ENCODE measurements around the genes NFATC3 and COG8.

DNA sequence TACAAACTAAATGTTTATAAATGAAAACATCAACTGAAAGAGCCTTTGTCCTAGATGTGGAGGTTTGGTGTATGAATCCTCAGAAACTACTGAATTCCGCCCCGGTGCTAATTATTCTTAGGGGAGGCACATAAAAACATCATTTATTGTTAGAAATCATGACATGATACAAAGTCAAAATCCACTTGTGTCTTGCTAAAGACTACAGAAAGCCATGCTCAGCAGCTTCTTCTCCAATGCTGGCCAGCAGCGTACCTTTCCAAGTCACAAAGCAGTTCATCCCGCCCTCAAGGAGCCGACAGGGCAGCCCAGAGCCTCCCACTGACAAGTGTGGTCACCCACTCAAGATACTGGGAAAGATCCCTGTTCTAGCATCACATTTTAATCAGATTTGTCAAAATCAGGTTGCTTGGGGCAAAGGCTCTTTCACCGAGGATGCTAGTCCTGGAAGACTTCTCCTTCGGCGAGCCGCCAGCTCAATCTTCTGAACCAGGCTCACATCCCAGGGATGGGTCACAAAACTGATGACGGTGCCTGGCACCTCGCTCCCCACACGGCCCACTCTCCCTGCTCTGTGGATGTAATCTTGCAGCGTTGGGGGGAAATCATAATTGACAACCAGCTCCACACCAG, 1.7 kb downstream of the DDX28 start:
- RRBS, result no CpG with 5 or more reads among the region's 13 CpGs

DNA sequence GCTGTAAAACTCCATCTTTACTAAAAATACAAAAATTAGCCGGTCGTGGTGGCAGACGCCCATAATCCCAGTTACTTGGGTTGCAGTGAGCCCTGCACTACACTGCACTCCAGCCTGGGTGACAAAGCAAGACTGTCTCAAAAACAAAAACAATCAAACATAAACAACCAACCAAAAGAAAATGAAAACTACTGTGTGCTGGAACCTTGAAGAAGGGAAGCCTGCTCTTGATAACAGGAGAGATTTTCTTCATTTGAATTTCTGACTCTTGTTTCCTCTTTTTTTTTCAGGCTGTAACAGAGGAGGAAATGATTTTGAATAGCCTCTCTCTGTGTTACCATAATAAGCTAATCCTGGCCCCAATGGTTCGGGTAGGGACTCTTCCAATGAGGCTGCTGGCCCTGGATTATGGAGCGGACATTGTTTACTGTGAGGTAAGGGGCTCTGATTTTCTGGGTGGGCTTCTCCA, 14.7 kb downstream of the DUS2 start:
- RRBS, result no CpG with 5 or more reads among the region's 5 CpGs

DNA sequence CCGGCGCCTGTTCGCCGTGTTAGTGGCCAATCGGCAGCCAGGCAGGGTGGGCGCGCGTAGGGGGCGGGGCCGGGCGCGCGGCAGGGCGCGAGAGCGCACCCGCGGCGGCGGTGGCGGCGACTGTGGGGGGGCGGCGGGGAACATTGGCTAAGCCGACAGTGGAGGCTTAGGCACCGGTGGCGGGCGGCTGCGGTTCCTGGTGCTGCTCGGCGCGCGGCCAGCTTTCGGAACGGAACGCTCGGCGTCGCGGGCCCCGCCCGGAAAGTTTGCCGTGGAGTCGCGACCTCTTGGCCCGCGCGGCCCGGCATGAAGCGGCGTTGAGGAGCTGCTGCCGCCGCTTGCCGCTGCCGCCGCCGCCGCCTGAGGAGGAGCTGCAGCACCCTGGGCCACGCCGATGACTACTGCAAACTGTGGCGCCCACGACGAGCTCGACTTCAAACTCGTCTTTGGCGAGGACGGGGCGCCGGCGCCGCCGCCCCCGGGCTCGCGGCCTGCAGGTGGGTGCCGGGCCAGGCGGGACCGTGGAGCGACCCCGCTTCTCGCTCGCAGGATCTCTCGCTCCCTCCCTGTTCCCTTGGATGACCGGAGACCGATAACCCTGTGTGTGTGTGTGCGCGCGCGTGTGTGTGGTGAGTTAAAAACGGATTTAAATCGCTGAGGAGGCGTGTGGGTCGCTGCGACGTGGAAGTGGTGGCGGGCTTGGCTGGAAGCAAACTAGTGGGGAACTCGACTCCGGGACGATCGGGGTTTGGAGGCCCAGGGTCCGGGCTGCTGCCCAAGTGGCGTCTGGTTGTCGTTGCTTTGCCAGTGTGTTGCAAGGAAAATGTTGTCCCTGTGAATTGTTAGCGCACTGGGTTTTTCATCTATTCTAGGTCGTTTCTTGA, at the start of gene NFATC3:
Gene NFATC3 (plus strand): TSS at position 83 of the 884 bp plus-strand sequence.
- RRBS, result 1% methylated on average over 47 of the region's 105 CpGs

DNA sequence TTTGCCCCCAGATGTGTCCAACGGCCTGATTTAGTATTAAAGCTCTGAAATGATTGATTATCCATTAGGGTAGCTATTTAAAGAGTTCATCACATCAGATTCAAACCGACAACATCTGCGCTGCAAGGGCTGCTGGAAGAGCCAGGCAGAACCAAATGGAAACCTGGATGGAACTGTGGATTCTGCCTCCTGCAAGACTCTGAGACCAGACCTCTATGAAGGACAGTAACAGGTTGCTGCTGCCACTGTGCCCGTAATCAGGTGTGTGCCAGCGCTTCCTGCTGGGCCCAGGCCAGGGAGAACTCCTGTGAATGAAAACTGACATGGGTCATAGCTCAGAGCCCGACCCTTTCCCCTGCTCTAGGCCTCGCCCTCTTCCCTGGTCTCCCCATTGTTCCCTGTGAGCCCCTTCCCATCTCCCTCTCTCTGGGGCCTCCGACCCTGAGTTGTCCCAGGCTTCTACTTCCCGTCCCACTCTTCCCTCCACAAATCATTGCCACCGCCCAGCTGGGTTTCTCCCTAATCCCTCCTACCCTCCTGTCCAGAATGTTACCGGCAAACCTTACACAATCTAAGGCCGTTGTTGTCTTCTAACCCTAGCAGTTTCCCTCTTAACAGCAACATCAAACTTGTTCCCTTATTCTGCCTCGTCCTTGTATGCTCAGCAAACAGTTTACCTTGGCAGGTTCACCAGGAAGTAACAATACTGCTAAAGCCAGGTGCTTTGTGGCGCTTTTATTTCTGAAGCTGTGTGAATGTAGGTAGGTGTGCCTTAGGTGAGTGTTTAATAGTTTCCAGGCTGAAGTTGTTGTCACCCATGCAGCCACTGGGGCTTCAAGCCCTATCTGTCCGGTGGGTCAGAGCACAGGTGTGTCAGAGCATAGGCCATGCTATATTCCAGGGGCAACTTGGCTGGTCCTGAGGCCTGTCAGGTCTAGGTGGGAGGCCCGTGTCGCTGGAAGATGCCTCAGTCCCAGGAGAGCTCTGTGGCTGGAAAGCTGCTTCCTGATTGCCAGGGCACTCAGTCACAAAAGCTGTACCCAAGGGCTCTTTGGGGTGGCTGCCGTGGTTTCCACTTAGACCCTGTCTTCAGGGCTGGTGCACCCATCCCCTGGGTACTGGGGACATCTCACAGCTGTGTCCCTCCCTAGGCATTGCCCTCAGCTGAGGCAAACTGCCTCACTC, 32.0 kb downstream of the SMPD3 start:
- RRBS, result no CpG with 5 or more reads among the region's 18 CpGs

DNA sequence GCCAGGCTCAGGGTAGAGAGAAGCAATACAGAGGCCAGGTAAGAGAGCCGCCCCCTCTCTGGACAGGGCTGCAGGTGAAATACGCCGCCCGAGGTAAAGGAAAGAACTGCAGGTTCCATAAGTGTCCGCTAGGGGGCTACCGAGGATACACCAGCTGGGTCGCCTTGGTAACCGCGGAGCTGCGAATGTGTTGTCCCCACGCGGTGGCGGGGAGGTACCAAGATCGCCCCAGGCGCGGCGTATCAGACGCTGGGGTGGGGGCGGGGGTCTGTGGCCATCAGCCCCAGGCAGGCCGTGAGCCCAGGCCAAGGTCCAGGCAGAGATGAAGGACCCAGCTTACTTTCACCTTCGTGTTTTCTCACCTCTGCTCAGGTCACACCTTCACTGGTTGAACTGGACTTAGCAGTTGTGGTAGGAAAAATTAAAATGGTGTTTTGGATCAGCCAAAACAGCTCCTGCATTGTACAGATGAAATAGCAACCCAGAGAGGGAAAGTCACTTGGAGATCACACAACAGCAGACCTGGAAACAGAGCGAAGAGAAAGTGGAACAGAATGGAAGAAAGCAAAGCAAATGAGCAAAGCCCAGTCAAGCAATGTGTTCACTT, 18.3 kb upstream of the ZFP90 start:
- RRBS, result no CpG with 5 or more reads among the region's 22 CpGs

GRCh38 chr16:68636669-68637020, 8.5 kb upstream of the CDH3 start:
- RRBS, result no CpG with 5 or more reads among the region's 3 CpGs

GRCh38 chr16:68742351-68742625, 5.2 kb downstream of the CDH1 start:
- RRBS, result no CpG with 5 or more reads among the region's 8 CpGs

DNA sequence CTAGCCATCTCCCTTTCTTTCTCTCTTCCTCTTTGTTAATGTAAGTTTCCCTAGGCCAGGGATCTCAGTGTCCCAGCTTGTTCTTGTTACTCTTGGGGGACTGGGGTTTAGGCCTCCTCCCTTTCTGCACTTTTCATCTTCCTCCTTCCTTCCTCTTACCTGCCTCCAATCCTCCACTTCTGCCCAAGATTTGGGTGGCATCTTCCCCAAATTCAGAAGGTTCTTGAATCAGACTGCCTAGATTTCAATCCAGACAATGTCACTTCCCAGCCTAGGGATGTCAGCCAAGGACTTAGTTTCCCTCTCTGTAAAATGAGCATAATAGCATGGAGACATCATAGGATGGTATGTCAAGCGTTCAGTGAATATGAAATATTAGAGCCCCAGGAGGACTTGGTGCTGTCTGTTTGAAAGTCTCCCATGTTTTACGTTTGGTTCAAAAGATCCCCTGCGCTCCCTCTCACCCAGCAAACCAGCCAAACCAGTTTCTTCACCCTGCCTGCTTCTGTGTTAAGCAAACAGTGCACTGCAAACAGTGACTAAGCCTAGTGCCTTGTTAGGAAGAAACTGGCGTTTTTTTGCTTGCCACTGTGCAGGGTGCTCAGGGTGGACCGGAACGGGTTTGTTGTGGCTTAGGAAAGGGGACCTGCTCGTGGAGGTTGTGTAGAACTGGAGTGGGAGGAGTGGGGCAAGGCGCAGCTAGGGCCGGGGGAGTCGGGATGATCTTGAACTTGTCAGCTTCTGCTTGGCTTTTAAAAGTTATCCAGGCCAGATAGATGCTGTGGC, 7.5 kb downstream of the CDH1 start:
- RRBS, result 27% methylated on average over 4 of the region's 10 CpGs

DNA sequence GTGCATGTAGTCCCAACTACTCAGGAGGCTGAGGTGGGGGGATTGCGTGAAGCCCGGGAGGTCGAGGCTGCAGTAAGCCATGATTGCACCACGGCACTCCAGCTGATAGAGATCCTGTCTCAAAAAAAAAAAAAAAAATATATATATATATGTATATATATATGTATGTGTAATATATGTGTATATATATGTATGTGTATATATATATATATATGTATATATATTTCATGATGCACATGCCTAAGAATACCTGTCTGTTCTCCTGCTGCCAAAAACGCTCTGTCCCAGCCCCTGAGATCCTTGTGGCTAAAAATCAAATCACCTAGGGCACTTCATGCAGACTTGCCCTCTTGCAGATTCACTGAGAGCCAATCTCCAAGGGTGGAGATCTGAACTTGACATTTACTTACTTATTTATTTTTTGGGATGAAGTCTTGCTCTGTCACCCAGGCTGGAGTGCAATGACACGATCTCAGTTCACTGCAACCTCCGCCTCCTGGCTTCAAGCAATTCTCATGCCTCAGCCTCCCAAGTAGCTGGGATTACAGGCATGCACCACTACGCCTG, 8.4 kb downstream of the CDH1 start:
- RRBS, result no CpG with 5 or more reads among the region's 8 CpGs

- RRBS, result no CpG with 5 or more reads among the region's 9 CpGs
Observed at GRCh38 chr16:68778298-68779326, 41.5 kb downstream of the CDH1 start.

- RRBS, result no CpG with 5 or more reads among the region's 4 CpGs
Observed at GRCh38 chr16:68891286-68891626, 47.9 kb downstream of the TANGO6 start.

DNA sequence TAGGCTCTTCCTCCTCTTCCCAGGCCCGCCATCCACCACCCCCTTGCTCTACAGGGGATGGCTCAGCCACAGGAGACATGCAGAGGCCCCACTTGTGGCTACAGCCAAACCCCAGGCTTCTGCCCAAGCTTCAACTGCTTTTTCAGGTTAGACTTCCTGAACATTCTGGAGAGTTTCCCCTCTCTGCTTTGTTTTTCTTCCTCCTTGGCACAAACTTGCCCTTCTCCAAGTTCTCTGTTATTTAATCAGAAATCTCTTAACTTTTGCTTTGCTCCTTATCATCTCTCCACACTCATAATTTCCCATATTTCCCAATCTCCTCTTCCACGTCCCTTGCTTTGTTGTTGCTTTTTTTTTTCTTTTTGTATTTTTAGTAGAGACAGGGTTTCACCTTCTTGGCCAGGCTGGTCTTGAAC, 18.2 kb upstream of the HAS3 start:
- RRBS, result no CpG with 5 or more reads among the region's 2 CpGs

GRCh38 chr16:69092650-69092975, 12.8 kb upstream of the HAS3 start:
- RRBS, result no CpG with 5 or more reads among the region's 2 CpGs

GRCh38 chr16:69100017-69100778, 5.3 kb upstream of the HAS3 start:
- RRBS, result no CpG with 5 or more reads among the region's 15 CpGs

DNA sequence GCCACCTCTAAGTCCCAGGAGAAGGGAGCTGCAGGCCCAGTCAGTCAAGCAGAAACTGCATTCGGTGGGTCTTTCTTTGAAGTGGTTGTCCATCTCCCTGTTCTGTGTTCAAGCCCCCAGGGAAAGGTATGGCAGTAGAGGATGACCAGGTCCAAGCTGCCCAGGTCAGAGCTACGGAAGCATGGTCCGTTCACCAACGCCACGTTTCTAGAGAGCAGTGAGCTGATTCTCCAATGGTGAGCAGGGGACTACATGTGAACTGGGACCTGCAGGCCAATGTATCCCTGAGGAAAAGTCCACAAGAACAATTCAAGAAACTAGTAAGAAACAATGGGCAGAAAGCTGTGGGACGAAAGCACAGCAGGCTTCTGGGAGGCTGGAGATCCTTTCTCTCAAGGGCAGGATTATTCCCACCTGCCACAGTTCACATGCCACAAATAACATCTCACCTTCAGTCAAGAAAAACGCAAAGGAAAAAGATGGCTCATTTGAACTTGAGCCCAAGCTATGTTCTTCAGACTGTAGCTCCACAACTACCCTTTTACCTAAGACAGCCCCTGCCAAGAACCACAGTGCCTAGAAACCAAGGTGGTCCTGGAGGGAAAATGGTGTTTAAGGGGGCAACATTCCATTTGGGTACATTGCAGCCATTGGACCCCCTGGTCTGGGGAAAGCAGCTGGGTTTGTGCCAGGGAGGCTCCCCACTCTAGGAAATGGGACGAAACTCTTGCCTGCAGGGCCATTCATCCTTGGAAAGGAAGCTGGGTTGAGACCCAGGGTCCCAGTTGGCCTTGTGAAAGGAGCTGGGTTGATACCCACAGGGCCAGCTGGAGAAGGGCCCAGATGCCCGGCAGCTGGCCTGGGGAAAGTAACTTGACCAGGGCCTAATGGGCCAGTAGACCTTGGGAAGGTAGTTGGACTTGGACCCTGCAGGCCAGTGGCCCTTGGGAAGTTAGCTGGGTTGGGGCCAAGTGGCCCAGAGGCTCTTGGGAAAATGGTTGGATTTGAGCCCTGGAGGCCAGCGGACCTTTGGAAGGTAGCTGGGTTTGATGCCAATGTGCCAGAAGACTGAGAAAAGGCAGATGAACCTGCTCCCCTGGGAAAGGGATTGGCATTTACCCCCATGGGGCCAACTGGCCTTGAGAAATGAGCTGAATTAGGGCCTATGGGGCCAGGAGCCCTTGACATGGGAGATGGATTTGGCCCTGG, 13.2 kb downstream of the HAS3 start:
- RRBS, result no CpG with 5 or more reads among the region's 10 CpGs

DNA sequence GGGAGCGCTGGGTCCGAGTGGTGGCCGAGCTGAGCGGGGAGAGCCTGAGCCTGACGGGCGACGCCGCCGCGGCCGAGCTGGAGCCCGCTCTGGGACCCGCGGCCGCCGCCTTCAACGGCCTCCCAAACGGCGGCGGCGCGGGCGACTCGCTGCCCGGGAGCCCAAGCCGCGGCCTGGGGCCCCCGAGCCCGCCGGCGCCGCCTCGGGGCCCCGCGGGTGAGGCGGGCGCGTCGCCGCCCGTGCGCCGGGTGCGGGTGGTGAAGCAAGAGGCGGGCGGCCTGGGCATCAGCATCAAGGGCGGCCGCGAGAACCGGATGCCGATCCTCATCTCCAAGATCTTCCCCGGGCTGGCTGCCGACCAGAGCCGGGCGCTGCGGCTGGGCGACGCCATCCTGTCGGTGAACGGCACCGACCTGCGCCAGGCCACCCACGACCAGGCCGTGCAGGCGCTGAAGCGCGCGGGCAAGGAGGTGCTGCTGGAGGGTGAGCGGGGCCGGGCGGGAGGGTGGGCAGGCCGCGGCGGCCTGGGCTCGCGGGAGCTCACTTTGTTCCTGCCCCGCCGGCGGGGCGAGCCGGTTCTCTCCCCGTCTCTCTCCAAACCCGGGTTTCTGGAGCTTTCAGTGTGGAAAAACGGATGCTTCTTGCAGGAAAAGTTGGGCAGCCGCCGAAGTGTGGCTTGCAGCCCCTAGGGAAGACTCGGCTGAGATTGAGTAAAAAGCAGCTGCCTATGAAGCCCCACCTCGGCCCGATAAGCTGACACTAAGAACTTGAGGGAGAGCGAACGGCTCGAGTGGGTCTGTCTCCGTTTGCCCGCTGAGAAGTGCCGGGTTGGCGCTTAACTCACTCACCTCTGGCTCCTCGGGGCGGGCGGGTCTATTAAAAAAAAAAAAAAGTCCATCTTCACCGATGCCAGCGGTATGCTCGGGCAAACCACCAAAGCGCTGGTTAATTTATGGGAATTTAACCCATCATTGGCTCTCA, 590 bp downstream of the SNTB2 start:
- RRBS, result 1% methylated on average over 30 of the region's 103 CpGs

GRCh38 chr16:69264282-69264918, 46.8 kb upstream of the VPS4A start:
- RRBS, result no CpG with 5 or more reads among the region's 7 CpGs

DNA sequence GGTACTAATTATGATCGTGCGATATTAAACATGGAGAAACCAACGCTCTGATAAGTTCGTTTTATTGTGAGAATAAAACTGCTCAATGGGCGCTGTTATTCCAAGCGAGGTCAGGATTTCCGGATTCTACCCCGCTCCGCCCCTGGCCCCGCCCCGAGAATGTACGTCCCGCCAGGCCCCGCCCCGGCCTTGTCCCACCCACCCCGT, 280 bp upstream of the VPS4A start:
- RRBS, result 2% methylated on average over 9 of the region's 16 CpGs

- RRBS, result 1% methylated on average over 23 of the region's 89 CpGs
Observed at GRCh38 chr16:69338986-69339944, at the start of gene COG8. TSS of gene COG8 (minus strand) at chr16:69339564.

- RRBS, result no CpG with 5 or more reads among the region's 18 CpGs
Observed at GRCh38 chr16:69423026-69423701, 1.3 kb upstream of the CYB5B start.